Panc1 (cell line): ENCODE results near the genes P2RX4 and RNF34.

GRCh38 chr12:120254886-120255229, 10.7 kb downstream of the PXN start:
- RRBS, 2 experiments: no CpG with 5 or more reads among the region's 6 CpGs

GRCh38 chr12:120290525-120291001, 11.6 kb upstream of the SIRT4 start:
- RRBS, 2 experiments: no CpG with 5 or more reads among the region's 12 CpGs

DNA sequence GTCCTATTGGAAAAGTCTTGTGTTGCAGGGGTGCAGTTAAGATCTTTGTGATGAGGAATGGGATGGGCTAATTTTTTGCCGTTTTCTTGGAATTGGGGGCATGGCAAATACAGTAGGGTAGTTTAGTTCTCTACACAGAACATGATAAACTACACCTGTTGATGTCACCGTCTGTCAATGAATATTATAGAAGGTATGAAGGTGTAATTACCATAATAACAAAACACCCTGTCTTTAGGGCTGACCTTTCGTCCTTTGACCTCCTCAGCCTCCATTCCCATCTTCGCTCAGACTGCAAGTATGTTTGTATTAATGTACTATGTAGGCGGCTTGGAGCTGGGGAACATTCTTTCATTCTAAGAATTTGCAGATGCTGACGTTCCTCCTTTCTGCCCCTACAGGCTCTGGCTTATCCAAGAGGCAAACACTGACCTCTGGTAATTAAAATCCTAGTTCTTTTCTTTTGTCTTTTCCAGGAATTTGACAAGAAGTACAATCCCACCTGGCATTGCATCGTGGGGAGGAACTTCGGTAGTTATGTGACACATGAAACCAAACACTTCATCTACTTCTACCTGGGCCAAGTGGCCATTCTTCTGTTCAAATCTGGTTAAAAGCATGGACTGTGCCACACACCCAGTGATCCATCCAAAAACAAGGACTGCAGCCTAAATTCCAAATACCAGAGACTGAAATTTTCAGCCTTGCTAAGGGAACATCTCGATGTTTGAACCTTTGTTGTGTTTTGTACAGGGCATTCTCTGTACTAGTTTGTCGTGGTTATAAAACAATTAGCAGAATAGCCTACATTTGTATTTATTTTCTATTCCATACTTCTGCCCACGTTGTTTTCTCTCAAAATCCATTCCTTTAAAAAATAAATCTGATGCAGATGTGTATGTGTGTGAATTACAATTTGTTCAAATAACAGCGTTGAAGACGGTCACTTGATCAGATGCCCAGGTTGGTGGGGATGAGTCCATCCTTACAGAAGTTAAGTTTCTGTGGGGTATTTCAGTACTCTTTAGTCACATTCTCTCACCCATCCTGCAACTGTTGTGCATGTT, 2.0 kb downstream of the DYNLL1 start:
- RRBS, 2 experiments: no CpG with 5 or more reads among the region's 13 CpGs

GRCh38 chr12:120552246-120552689, 18.1 kb downstream of the RNF10 start:
- RRBS, 2 experiments: no CpG with 5 or more reads among the region's 6 CpGs

GRCh38 chr12:120583474-120583810, 2.2 kb upstream of the POP5 start:
- RRBS, 2 experiments: no CpG with 5 or more reads among the region's 12 CpGs

DNA sequence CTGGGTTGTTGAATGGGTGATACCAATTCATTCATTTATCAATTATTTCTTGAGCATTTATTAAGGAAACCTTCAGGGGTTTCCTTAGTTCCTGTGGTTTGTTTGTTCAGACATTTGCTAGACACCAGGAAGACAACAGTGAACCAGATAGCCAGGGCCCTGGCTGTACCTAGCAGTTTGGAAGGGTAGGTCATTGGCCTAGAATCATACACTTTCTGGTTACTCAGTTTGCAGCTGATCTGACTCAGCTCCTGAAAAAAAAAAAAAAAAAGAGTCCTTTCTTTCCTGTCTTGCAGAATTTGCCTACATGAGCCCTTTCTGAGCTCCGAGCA, 2.3 kb downstream of the CABP1 start:
- RRBS, 2 experiments: no CpG with 5 or more reads among the region's 1 CpG

- RRBS, 2 experiments: no CpG with 5 or more reads among the region's 26 CpGs
Measured at GRCh38 chr12:120649966-120650701, 9.7 kb downstream of the CABP1 start.

GRCh38 chr12:120687757-120688577, 1.0 kb downstream of the MLEC start:
- RRBS, 2 experiments: no CpG with 5 or more reads among the region's 23 CpGs

- RRBS, 2 experiments: no CpG with 5 or more reads among the region's 7 CpGs
Measured at GRCh38 chr12:120693791-120694471, 7.0 kb downstream of the MLEC start.

DNA sequence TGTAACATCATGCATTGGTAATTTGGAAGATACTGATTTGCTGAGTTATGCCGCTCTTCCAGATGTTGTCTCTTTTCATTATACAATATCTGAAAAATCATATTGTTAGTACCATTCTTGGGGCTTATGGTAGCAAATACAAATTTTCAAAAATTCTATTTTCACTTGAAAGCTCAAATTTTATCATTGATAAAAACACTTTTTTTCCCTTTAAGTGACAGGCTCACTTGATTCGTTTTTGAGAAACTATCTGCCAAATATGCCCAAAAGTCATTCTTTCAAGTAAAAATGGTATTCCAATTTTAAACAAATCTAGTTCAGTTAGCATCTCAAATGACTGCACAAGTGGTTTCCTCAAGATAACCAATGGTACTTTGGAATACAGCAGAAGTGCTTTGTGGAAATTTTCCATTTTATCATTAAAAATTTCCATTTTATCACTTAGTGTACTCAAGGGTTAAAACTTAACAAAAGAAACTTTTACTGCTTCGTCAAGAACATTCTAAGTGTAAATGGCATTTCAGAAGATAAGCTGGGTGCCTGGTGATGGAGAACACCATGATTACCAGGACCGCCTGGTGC, 84.8 kb downstream of the SPPL3 start:
- RRBS, 2 experiments: no CpG with 5 or more reads among the region's 4 CpGs

DNA sequence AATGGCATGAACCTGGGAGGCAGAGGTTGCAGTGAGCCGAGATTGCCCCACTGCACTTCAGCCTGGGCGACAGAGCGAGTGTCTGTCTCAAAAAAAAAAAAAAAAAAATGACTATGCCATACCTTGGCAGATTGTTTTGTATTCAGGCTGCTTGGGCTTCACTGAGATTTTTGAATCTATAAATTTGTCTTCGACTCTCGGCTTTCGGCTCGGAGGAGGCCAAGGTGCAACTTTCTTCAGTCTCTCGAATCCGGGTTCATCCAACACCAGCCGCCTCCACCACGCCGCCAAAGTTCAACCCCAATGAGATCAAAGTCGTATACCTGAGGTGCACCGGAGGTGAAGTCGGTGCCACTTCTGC, 12.3 kb upstream of the SPPL3 start:
- RRBS, 2 experiments: no CpG with 5 or more reads among the region's 15 CpGs

DNA sequence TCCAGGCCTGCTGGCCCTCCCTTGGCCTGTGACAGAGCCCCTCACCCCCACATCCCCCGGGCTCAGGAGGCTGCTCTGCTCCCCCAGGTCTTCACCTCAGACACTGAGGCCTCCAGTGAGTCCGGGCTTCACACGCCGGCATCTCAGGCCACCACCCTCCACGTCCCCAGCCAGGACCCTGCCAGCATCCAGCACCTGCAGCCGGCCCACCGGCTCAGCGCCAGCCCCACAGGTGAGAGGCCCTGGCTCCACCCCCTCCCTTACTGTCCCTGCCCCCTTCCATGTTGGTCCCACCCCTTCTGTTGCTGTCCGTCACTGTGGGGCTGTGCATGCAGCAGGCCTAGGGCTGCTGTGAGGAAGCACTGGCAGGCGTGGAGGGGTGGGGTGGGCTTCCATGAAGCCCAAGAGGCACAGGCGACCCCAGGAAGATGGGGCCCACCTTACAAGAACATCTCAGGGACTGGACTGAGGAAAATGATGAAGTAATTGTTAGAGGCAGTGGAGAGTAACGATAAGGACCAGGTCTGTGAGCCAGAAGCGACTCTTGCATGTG, 16.8 kb downstream of the C12orf43 start:
- RRBS, 2 experiments: 93 to 94% methylated on average over 4 of the region's 13 CpGs

- RRBS, 2 experiments: 2 to 8% methylated on average over 9 to 18 of the region's 94 CpGs
Measured at GRCh38 chr12:121209805-121210683, at the start of gene P2RX4. Gene P2RX4, plus strand, starts transcription at chr12:121210129.

DNA sequence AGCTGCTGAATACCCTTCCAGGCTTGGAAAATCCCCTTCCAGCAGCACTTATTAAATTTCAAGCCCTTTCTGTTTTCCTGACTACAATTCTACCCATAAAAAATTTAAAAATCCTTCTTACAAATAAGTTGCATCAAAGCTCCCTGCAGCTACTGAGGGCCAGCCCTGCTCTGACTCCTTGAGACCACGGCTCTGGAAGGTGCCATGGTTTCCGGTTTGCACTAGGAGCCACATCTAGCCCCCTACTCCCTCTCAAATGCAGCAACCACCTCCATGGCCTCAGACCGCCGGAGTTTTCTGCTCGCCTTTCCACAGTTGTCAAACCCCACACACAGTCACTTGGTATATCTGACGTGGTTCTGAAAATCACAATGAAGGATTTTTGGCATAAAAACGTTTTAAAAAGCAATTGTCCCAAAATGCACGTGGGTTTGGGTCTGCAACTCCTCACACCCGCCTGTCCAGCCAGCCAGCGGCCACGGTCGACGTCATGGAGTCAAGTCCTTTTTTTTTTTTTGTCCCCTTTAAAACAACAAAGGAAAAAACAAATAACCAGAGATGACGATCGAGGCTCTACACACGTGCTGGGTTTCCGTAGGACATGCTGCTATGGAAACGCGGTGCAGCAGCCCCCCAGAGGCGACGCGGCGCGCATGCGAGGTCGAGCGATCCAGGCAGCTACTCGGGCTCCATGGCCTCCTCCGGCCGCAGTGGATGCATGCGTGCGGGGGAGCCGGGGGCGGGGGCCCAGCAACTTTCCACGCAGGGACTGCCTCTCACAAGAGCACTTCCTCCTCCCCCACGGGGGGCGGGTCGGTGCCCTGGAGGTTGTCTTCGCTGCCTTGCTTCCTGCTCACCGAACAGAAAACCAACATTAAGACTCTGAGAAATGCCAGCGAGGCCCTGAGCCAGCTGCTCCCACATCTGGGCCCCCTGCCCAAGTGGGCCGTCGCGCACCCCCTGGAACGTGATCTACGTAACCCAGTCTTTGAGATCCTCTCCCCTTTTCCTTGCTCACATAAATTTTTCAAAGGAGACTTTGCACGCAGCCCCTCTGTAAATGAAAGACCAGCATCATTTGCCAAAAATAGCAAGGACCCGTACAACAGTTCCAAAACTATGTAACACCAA, 30.5 kb downstream of the P2RX4 start:
- RRBS, 2 experiments: 96 to 98% methylated on average over 3 of the region's 48 CpGs

DNA sequence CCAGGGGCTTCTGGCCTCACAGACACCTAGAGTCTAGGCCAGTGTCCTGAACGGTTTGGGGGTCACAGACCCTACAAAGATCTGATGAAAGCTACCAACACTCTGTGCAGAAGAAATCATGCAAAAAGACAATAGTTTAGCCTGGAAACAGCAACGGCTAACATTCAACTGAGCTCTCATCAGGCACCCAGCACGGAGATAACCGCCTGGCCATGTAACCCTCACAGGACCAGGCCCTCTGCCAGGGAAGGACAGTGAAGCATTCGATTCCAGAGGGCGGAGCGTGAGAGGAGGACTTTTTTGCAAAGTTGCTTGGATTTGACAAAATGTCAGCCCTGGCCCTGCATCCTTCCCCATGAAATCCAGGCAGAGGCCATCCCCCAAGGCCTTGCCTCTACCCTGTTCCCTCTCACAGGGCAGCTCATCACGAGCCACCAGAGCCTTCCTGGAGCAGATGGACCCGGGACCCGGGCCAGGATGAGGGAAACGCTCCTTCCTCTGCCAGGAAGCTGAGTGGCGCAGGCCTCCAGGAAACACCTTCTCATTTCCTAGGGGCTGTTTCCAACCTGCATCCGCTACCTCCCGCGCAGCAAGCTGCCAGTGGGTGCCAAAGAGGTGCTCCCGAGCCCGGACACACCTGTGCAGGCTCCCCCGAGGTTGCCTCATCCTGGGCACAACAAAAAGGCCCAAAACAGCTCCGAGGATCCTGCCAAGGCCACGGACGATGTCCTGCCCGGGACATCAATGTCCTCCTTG, 17.0 kb downstream of the CAMKK2 start:
- RRBS, 2 experiments: no CpG with 5 or more reads among the region's 22 CpGs

DNA sequence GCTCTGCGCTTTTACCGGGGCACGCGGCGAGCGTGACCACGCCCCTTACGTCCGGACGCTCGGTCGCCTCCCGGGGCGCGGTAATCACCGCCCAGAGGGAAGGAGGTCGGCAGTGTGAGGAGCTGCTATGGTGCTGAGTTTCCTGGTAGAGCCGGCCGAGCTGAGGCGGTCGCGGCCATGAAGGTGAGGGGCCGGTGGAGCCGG, at the start of gene RNF34:
Gene RNF34, plus strand, starts transcription at position 83 of the 204 bp plus-strand sequence.
- RRBS, 2 experiments: 2 to 7% methylated on average over 19 to 20 of the region's 24 CpGs

DNA sequence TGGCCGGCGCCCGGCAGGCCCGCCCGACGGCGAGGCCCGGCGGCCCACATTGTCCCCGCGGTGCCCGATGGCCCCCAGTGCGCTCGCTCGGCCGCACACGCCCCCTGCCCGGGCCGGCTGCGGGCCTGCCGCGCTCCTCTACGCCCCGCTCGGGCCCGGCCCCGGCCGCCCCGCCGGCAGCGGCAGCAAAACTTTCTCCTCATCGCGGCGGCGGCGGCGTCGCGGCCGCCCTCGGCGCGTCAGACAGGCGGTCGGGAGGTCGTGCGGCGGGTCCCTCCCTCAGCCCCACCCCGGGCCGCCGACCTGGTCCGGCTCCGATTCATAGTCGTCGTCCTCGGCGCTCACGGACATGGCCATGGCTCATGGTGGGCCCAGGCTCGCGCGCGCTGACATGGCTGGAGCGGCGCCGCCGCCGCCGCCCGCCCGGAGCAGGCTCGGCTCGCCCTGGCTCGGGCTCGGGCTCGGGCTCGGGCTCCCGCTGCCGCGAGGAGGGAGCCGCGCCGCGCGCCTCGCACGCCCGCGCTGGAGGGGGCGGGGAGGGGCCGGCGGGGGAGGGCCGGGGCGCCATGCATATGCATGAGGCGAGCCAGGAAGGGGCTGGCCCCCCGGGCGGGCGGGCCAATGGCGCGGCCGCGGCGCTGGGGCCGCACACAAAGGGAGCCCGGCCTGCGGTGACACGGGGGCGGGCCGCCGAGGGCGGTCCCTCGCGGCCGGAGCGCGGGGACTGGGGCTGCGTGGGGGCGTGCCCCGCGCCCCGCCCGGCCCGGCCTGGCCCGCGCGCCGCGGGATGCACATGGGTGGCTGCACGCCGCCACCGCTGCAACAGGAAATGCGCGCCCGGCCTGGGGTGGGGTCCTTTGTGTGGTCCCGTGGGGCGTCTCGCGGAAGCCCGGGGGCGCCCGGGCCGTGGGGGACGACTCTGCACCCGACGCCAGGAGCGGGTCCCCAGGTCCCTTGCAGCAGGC, 67.2 kb downstream of the RNF34 start:
- RRBS, 2 experiments: 1 to 4% methylated on average over 67 to 85 of the region's 145 CpGs

DNA sequence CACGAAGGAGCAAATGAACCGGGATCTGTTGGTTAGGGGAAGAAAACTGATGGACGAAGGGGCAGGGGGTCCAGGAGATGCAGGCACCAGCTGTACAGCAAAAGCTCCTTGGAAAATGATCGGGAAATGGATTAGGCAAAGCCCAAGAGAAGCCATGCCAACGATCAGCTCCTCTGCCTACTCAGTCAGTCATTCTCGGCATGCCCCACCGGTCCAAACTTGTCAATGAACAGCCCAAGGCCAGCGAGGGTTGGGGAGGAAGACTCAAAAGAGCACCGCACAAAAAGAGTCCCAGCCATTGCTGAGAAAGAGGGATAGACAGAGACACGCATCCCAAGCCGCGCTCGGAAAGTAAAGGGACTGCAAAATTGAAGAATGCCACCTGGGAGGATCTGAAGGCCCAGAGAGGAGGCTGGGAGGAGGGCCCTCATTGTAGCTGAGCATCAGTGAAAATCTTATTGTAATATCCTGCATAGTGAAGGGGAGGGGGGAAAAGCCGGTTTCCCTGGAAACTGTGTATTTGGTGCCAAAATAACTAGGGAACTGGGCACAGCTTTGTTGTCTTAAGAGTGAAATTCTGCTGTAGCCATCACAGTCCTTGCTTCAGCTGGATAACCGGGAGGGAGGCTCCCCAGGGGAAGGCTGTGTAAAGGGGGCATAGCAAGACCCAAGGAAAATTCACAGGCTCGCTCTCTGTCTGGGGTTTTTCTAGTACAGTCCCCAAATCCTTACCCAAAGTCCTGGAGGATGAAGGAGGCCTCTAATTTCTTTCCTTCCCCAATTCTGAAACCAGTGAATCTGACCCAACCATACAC, 4.7 kb downstream of the KDM2B start:
- RRBS, 2 experiments: 94% methylated on average over 2 of the region's 16 CpGs; no CpG with 5 or more reads in 1 of the 2 experiments

DNA sequence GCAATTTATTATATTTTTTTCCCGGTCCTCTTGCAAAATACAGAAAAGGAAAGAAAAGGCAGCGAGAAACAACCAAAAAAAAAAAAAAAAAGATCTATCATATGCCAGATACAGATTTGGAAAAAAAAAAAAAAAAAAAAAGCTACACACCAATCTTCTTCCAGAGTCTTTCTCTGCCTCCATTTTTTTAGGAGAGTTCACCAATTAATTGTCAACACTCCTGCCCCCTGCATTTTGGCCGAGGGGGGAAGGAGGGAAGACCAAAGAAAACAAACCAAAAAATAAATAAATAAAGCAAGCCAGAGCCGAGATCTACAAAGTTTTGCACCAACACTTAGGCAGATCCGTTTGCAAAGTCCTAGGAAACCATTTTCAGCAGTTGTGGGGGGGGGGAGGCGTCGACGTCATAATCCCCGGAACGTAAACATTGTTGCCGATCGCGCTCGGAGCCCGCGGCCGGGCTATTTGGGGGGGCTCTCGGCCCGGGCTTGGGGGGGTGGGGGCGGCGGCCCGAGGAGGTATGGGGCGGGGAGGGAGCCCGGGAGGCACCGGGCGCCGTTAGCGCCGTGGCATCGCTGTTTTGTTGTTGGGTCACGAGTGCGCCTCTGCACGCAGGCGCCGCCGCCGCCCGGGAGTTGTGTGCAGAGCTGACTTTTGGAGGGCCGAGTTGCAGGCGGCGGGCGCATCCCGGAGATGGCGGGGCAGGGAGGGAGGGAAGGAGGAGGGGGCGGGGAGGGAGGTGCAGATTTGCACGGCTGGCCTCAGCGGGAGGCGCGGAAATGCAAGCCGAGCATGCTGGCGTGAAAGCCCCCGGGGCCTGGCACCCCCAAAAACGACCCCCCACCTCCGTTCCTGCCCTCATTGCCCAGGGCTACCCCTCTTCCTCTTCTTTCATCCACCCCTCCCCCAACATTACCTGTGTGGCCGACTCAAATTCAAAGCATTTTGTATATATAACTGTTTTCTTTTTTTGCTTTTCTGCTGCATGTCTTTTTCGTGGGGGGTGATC, 649 bp downstream of the KDM2B start:
- RRBS, 2 experiments: under 1 to 4% methylated on average over 33 to 37 of the region's 56 CpGs

- RRBS, 2 experiments: no CpG with 5 or more reads among the region's 12 CpGs
Measured at GRCh38 chr12:121632591-121633283, 36.7 kb downstream of the MORN3 start.